Mesenchymal stem cell of Wharton's jelly (primary cell): ENCODE results near the gene ENGASE.

GRCh38 chr17:78411134-78411931, 32.9 kb downstream of the PGS1 start:
- CAGE, long polyA plus RNA = no peak

DNA sequence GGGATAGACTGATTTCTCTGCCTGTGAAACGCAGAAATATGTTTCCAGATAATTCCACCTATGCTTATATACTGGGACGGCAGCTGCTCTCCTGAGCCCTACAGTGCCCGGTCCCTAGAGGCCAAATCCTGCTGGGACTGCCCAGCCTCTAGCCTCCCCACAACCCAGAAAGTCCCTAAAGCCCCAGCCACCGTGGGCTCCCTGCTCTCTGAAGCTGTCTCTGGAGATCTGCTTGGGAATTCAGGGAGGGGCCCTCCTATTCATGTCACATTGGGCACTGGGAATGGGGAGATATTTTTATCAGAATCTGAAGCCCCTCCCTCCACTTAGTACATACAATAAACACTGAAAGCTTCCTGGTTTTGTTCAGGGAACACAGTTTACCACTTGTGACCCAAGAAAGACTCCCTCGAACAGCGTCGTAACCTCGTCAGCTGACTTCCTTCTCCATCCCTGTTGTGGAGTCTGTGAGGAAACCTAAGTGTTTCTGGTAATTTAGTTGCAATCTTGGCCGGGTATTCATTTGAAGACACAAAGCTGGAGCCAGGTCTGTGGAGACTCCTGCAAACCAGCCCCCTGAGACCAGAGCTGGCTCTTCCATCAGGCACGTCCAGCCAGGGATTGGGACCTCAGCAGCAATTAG, 38.4 kb downstream of the PGS1 start:
- CAGE, long polyA plus RNA = no peak

DNA sequence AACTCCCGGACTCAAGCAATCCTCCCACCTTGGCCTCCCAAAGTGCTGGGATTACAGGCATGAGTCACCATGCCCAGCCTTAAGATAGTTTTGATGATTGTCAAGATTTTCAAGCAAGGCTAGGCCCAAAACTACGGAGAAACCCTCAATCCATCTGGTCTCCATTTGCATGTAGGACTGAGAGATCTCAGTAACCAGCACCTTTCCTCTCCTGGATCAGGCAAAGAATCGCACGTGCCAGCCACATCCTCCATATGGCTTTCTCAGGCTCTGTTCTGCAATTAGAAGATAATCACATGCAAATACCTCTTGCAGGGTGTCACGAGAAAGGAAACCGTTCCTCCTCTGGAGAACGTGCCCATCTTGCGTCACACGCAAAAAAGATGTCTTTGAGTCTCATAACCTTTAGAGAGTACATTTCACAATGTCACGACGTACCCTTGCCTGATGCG, 36.1 kb upstream of the DNAH17 start:
- CAGE, long polyA plus RNA = no peak

DNA sequence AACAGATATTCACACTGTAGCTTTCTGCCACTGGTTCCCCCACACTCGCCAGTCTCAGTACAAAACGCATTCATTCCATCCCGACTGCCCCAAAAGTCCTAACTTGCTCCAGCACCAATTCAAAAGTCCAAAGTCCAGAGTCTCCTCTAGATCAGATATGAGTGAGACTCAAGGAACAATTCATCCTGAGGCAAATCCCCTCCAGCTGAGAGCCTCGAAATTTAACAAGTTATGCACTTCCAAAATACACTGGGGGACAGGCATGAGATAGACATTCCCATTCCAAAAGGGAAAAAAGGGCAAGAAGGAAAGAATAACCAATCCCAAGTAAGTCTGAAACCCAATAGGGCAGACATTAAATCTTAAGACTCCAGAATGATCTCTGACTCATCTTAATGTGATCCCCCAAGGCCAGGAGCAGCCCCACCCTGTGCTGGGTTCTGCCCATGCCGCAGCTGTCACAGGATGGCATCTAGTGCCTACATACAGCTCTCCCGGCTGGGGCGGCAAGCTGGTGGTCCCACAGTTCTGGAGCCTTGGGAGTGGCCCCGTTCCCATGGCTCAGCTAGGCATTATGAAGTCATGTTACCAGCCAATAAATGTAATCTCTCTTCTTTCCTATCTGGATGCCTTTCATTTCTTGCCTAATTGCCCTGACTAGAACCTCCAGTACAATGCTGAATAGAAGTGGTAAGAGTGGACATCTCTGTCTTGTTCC, 95.5 kb upstream of the DNAH17 start:
- CAGE, long polyA plus RNA = no peak

- CAGE, long polyA plus RNA = no peak
Measured at GRCh38 chr17:78697969-78698506, 84.0 kb downstream of the CYTH1 start.

DNA sequence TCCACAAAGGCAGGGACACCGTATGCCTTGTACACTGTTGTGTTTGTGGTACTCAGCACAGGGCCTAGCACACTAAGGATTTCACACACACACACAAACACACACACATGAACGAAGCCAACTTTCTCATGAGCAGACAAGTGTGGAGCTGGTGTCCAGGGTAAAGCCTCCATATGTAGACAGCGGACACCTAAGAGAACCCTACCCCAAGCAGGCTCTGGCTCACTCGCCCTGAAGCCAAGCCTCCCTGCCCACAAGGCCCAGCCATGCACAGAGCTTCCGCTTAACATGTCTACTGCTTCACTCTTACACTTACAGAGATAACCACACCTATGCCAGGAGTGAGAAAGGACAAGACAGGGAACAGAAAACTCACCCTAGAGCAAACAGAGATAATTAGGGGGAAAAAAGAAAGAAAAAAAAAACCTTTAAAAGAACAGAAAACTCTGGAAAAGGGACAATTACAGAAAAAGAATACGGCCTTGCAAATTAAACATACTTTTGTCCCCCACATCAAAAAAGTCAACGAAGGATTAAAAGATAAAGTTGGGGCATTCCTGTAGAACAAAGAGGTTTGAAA, 67.5 kb downstream of the CYTH1 start:
- CAGE, long polyA plus RNA = no peak

DNA sequence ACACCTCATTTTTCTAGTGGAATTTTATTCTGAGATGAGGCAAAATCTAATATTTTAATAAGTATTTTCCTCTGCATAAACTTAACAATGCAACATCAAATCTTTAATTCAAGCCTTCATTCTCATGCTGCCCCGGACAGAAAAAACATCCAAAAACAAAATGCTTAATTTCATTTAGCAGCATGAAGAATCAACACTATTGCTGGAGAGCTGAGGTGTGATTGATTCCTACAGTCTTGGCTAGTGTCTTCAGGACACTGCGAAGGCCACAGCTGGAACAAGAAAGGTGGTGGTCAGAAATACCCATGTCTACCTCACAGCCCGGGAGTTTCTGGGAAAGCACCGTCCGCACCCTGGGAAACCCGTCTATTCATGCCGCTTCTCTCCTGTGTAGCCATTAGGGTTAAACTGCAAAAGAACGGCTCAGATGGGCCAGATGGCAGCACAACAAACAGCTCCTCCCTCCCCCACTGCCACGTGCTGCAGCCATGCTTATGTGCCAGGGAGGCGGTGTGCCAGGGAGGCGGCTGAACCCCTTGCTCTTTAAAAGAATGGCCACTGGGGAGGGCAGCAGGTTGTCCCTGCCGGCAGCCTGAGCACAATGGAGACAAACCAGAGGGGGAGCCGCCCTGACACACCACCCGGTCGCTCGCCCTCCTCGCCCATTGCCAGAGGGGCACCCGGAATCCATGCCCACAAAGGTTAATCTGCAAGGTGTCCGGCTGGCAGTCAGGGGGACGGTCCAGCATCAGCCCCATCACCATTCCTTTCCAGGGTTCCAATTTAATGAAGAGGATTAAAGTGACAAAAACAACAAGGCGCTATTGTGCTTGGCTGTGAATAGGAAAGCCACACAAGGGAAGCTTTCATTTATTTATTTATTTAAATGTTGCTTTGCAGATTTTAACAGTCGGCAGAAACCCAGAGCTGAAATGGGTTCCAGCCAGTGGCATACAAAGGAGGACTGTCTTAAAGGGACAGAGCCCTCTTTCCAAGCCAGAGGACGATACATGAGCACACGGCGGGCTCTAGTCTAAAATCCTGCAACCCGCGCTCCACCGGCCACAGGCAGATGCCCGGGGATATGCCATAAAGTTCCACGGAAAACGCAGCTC, 65.1 kb downstream of the CYTH1 start:
- CAGE, long polyA plus RNA = no peak

DNA sequence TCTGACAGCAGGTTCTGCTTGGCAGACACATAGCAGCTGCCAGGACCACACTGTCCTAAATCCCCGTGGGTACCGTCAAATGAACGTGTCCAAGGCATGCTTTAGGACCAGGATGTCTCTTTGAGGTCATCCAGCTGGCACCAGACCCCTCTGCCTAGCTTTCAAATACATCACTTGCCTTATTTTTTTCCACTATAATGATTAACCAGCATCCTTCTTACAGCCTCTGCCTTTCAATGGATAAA, 64.4 kb downstream of the CYTH1 start:
- CAGE, long polyA plus RNA = no peak

DNA sequence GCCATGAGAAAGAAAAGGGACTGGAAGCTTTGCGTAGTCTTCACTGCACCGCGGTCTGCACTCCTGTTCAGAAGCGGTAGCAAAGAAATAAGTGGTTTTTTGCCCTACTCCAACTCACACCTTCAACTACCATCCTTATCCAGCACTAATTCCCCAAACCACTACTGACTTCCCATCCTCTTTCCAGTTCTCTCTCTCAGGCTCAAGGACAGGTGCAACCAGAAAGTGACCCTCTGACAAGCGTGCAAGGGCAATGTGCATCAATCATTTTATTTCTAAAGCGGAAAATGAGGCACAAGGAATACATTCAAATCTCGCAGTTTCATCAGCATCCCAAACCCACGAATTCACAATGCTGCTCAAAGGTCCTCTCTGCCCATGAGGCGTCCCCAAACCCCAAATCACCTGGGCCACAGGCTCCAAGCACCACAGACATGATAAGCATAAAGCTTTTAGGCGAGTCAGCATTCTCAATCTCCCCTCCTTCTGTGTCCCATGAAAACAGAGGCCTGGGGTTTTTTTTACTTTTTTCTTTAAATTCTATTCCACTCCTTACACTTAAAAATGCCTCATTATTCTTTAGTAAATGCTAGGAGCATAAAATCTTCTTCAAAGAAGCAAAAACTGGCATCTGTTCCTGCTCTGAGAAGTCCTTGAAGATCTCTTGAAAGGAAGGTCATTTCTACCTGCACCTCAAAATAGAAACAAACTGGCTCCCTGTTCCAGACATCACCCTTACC, 55.1 kb downstream of the CYTH1 start:
- CAGE, long polyA plus RNA = no peak

GRCh38 chr17:78743018-78743857, 38.8 kb downstream of the CYTH1 start:
- CAGE, long polyA plus RNA = no peak

DNA sequence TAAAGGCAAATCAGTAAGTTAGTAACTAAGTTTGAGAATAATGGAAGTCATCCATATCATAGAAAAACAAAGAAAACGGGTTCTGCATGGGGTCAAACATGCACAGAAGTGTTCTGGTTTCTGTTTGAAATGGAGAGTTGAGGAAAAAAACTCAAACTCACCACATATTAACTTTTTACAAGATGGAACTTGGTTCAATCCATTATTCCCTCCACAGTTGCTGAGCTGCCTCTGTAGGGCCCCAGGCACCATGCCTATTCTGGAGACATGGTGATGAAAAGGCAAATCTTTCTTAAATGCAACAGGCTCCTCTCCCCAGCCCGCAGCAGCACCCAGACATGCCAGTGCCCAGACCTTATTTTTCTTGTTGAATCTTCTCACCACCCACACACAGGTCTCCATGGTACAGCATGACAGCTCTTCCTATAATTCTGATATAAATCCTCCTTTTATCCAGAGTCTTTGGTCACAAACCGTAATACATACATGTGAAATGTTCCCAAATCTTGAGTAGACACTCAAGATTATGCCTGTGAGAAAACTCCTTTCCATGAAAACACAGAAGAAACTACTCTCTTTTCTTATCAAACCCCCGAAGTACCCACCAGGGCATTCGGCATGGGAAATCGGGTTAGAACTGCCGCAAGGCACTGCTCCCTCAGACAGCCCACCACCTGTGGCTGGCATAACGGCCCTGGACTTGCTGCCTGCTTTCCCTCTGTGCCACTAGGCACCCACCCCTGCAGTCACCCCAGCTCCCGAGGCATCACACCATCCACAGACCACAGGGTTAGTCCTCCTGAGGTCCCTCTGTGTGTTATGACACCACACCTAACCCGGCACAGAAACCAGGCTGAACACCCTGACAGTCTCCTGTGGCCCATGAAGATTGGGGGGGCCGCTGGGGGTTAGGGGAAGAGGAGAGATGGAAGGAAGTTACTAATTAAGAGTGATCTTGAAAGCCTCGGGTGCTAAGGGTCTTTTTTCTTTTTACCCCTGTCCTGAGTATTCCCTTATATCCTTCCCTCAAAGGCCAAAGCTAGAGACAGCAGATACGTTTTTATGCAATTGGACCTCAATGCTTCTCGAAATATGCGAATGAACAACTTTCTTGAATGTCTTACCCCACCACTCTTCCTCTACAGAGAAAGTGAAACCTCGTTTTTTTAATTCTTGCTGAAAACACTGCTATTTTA, 7.3 kb downstream of the CYTH1 start:
- CAGE, long polyA plus RNA = no peak

GRCh38 chr17:78889435-78889912, 13.5 kb downstream of the CEP295NL start:
- CAGE, long polyA plus RNA = no peak

DNA sequence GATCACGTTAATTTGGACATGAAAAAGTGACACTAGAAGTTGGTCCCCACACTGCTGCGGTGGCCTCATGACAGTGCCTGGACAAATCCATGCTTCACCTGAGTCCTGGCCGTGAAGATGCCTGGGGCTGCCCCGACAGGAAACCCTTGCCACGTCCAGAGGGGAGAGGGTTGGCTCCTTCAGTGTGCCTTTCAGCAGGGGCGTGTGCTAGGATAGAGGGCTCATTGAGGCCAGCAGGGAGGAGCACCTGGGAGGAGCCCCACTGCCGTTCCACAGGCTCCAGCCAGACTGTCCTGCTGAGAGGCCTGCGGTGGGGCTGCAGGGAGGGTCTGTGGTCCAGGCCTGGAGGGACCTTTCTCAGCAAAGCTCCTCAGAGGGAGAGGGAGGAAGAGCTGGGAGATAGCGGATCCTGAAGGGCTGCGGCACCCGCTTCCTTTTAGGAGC, 1.6 kb downstream of the CANT1 start:
- CAGE, long polyA plus RNA = no peak

GRCh38 chr17:79074505-79075229, at the start of gene ENGASE:
TSS of gene ENGASE (plus strand) at chr17:79074824.
- CAGE, long polyA plus RNA = no peak

- CAGE, long polyA plus RNA = no peak
Measured at GRCh38 chr17:79086281-79086919, 11.8 kb downstream of the ENGASE start.

- CAGE, long polyA plus RNA = no peak
Measured at GRCh38 chr17:79090470-79091011, 15.9 kb downstream of the ENGASE start.

DNA sequence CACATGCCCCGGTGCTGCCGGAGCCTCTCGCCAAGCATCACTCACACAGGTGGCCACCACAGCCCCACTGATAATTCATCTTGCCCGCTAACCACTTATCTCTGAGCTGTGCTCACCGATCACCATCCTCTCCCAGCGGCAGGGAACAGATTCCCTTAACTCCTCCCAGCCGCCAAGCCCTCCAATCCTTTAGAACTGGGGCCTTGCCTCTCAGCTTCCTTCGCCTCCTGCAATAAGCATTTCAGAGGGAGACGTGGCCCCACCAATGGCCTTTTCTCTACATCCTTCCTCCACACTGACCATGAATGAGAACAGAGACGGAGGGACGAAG, 222.1 kb downstream of the RBFOX3 start:
- CAGE, long polyA plus RNA = no peak

- CAGE, long polyA plus RNA = no peak
Measured at GRCh38 chr17:79778298-79779221, 612 bp downstream of the CBX2 start.

DNA sequence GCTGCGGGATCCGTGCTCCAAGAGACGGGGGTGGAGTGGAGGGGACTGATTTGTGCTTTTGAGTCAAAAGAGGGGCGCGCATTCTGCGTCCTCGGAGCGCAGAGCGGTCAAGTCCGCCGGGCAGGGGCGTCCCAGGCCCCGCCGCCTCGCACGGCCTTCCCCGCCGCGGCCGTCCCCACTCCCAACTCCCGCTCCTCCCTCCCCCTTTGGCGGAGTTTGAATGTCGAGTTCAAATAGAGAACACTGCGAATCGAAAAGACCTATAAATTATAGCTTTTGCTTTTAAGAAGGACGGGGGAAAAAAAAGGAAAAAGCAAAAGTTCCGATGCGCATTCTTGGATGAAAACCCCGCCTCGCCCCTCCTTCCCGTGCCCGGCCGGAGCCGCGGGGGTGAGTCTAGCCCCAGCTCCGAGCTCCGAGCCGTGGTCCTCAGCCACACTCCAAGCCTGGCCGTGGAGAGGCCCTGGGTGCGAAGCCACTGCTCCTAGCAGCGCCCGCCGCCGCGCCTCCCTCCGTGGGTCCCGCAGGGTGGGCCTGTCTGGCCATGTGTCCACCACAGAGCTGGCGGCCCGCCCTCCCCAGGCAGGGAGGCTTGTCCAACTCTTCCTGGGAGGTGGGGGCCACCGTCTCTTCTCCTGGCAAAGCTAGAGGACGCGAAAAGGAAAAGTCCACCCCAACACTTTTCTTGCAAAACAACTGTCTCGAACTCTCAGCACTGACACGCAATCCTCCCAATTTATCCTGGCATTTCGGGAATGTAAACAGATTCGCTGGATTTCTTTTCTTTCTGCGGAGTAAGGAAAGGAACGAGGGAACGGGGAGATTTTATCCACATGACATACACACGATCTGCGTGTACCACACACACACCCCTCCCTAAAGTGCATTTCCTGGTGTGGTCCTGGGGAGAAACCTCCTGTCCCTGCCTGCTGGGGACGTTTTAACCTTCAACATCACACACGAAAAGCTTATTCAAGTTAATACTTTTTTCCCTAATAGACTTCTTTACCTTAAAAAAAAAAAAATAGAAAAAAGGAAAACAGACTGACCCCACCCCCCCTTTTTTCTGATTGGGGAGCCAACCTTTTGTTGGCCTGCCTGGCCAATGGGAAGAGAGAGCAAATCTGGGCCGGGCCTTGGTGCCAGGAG, 3.5 kb downstream of the CBX8 start:
- CAGE, long polyA plus RNA = no peak

- CAGE, long polyA plus RNA = no peak
Measured at GRCh38 chr17:79798070-79798517, 1.2 kb upstream of the CBX8 start.